ENCODE data around the gene CDHR3.

- PRO-cap = no peak
These were observed 93.3 kb downstream of the KMT2E start for GRCh38 chr7:105107215-105107893.

DNA sequence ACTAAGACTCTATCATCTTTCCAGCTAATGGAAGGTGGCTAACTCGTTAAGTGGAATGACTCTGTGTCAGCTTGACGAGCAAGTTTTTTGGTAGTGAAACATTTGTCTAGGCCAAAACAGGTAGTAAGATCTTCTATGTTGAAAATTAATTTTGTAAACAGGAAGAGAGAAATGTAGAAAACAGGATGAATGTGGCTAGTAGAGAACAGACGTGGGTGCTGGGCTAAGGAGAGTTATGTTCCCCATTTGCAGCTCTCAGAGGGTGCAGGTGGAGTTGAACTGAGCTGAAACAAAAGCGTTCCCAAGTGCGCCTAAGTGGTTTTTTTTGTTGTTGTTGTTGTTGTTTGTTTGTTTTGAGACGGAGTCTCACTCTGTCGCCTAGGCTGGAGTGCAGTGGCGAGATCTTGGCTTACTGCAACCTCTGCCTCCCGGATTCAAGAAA is 59.5 kb upstream of the SRPK2 start:
- PRO-cap = no peak

DNA sequence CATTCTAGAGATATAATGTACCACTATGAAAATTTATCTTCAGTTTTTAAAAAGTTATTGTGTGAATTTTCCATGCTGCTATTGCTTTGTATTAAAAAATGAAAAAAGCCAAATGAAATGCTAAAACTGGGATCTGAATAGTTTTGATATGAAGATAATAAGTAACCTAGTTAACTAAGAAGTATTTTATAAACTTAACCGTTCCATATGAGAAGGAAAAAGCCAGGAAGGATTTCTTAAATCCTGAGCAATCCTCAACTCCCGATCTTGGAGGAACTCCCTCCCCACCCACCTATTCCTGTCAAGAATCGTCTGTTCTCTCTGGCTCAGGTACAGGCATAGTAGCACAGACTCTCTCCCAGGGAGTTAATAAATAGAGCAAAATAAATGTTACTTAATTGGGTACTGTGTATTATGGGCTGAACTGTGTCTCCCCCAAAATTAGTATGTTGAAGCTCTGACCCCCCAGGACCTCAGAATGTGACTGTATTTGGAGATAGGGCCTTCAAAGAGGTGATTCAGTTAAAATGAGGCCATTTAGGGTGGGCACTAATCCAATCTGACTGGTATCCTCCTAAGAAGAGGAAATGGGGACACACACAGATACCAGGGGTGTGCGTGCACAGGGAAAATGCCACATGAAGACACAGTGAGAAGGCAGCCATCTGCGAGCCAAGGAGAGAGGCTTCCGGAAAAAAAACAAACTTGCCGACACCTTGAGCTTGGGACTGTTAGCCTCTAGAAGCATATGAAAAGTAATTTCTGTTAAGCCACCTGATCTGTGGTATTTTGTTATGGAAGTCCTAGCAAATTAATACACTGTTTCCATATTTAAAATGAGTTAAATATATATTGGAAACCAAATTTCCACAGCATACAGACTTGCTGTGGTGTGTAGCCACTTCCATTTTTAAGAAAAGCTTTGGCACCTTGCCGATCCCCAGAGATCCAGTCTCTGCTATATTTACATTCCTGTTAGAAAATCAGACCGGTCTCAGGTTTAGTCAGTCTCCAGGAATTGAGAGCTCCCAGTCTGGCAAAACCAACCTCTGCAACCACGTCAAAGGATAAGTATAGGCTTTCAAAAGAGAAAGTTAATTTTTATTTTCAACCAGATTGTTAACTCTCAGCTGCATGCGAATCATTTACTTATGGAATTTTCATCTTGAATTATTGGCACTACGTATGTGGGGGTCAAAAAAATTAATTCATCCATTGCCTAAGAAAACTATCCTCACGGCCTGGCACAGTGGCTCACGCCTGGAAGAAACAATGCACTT is 28.5 kb downstream of the PUS7 start:
- PRO-cap = no peak

DNA sequence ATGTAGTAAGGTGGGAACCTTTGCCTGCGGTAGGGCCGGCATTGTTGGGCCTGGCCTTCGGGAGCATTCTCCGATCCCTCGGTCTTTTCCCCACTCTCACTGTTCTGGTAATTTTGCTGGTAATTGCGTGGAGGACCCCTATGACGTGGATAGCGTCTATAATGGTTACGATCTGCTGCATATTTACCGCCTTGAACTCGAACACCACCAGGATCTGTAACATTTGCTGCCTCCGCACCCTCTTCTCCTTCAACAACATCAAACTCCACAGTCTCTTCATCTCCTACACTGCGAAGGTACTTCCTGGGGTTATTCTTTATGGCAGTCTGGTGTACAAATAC is 1.3 kb upstream of the EFCAB10 start:
- PRO-cap = no peak

DNA sequence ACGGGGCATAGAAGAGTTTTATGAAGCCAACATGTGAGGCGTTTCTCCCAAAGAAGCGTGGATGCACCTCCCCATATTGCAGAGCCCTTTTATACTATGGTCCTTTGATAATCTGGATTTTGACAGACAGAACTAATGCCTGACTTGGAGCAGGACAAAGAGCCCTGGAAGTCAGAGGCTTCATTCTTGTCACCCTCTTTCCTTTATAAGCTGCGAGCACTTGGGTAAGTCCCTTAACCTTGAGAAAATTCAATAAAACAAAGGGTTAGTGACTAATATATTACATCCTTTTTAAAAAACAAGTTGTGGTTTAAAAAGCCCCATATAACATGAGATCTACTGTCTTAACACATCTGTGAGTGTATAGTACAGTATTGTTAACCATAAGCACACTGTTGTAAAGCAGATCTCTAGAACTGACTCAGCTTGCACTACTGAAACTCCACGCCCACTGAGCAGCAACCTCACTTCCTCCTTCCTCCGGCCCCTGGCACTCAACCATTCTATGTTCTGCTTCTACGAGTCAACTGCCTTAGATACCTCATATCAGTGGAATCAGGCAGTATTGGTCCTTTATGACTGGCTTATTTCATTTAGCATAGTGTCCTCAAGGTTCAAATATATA is 67.3 kb downstream of the ATXN7L1 start:
- PRO-cap = no peak

GRCh38 chr7:105876735-105877714 is 626 bp upstream of the ATXN7L1 start:
- PRO-cap = bidirectional peak, plus-strand start at chr7:105876792, minus-strand start at chr7:105876491

GRCh38 chr7:105962714-105963438 is at the start of gene CDHR3:
TSS of gene CDHR3 (plus strand) at chr7:105963264.
- PRO-cap = no peak

DNA sequence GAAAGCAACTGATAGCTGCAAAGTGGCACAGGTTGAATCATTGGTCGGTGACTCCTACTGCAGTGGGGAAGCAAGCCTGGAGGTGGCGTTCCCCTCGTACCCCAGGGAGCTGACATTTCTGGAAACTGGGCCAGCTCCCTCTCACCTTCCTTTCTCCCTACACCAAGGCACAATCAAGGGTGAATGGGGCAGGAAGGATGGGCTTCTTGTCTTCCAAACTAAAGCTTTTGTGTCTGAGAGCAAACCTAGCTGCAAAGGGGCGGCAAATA is 27.6 kb downstream of the CDHR3 start:
- PRO-cap = no peak

- PRO-cap = no peak
These were observed 53.7 kb downstream of the SYPL1 start for GRCh38 chr7:106057964-106059238.

GRCh38 chr7:106071965-106072585 is 40.0 kb downstream of the SYPL1 start:
- PRO-cap = no peak

GRCh38 chr7:106114757-106115288 is 2.7 kb upstream of the SYPL1 start:
- PRO-cap = no peak

GRCh38 chr7:106138758-106139477 is 26.8 kb upstream of the SYPL1 start:
- PRO-cap = no peak

DNA sequence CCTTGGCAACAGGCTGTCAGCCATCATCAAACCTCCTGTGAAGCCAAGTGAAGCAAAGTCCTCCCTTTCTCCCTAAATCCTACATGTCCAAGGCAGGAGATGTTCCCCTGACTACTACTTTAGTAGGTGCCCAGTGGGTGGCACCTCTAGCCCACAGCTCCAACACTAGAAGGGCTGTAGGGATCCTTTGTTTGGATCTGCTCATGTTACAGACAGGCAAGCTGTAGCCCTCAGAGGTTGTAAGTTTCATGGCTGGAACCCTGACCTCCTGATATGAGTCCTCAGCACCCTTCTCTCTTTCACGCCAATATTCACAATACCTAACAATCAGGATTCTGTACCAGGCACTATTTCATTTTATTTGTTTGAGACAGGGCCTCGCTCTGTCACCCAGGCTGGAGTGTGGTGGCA is 66.6 kb upstream of the SYPL1 start:
- PRO-cap = no peak

- PRO-cap = no peak
These were observed 67.7 kb downstream of the NAMPT start for GRCh38 chr7:106216834-106217829.

- PRO-cap = no peak
These were observed 18.8 kb downstream of the NAMPT start for GRCh38 chr7:106265871-106266402.

DNA sequence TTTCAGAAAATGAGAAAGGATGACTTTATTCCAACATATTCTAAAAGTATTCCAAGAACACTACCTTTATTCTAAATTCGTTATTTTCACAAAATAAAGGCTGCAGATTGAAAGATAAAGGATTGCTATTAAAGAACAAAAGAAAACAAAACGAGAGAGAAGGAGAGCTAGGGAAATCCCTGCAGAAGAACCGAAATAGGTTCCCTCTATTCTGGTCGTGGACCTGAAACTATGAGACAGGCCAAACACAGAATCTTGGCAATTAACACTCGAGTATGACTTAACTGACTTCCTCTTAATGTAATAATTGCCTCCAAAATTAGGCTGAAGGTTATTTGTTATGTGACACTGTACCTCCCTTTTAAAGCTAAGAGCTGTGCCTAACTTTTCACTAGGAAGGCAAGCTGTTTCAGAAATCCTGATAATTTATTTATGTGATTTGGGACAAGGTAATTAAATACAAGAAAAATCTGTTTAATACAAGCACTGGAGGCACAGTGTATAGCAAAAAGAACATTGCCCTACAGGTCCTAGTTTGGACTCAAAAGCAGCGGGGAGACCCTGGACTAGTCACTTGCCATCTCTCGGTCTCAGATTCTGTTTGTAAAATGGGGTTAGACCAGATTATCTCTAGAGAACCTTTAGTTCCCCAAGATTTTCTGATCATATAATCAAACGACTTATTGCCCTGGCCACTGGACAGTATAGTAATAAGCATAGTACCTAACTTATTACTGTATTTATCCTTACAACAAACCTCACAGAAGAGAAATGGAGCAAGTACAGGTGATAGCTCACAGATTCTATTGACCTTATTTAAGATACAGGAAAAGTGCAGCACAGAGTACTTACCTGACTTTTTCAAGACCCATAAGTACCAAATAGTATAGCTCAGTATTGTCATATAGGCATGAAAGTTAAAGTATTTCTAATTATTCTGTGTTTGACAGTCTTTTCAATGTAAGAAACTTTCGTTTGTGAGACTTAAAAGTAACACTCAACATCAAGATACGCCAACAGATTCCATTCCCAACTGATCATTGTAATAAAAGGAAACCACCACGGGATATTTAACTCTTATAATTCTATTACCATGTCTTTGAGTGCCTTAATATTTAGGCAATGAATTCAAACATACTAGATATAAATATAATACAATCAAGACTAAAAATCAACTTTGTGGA is 11.4 kb downstream of the NAMPT start:
- PRO-cap = no peak

DNA sequence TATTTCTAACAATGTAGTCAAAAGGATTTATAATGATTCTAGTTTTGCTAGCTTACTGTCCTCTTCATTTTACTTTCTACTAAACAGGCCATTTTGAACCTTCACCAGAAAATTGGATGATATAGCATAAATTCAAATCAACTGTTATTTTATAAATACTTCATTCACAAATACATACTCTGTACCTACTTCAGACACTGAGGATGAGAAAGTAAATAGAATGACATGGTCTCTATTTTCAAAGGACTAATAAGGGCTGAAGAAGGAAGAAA is 5.4 kb downstream of the NAMPT start:
- PRO-cap = no peak

- PRO-cap = no peak
These were observed 164.2 kb upstream of the NAMPT start for GRCh38 chr7:106448764-106449686.

GRCh38 chr7:106598648-106599267 is 62.2 kb downstream of the CCDC71L start:
- PRO-cap = no peak

DNA sequence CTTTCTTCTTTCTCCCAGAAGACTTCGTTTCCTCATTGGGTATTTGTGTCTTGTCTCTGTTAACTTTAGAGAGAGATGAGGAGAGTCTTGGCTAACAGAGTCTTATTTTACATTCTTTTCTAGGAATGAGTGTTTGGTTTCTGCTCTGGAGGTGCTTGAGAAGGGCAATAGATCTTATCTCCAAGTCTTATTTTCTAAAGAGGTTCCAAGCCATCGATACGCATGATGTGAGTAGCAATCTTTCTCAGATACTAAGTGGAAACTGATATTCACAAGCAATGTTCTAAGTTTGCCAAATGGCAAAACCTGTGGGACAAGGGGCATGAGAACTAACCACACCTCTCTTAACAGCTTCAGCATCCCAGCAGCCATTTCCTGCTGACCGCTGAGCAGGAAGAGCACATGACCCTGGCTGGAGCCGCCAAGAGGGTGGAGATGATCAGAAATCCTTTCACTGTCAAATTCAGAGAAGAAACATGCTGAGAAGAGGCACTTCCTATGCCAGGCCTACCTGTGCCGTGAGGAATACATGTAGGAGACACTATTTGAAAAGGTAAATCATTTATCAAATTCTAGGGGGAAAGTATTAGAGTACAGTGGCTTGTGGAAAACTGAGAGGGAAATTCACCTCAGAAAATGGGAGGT is 35.2 kb downstream of the CCDC71L start:
- PRO-cap = no peak

Data from aorta (tissue), 1 donor.